ENCODE data around the gene TTC30A.

- PRO-cap, 2 experiments = no peak in any of the 2 experiments
These were observed 468.6 kb upstream of the HNRNPA3 start for GRCh38 chr2:176743866-176744484.

- PRO-cap, 2 experiments = peak in 2 of 2 experiments; most common plus-strand start chr2:177164859 (in 2)
These were observed 48.1 kb upstream of the HNRNPA3 start for GRCh38 chr2:177164385-177164959.

DNA sequence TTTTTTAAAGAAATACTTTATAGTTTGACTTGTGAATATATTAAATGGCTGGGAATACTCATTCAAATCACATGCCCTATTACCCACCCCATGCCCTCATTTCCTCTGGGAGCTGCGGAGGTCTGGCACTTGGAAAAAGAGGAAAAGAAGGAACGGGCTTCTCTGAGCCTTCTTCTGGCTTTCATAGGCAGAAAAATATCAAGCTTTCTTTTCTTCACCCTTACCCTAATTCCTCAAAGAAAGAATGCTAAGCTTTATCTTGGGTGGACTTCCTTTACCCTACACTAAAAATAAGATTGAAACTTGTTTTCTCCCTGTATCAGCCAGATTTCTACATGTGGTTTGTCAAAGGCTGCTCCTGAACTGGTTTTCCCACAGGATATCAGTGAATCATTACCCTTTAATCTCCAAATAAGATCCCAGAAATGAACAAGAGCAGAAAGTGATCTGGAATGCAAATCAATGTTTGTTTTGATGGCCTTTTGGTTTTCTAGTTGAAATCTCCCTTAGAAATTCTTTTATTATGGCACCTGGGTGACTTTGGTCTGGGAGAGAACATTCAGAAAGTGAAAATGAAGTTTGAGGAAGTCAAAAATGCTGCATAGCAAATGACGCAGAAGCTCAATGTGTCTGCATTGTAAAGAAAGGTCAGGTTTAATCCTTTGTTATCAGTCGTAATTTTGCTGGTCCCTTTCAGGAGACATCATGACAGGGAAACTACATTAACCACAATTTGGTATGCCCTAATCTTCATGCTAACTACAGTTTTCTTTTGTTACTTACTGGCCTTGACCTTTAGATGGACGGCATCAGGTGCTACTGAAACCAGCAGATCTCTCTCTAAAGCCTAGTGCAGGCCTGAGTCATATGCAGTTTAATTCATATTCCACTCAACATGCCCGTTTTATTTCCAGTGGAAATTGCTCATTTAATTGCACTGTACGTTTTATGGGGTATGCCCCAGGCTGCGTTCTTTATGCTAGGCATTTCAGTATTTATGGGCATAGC is 46.6 kb upstream of the HNRNPA3 start:
- PRO-cap, 2 experiments = peak in 2 of 2 experiments; most common plus-strand start position 624 of the sequence (in 1); most common minus-strand start position 568 of the sequence (in 2)

DNA sequence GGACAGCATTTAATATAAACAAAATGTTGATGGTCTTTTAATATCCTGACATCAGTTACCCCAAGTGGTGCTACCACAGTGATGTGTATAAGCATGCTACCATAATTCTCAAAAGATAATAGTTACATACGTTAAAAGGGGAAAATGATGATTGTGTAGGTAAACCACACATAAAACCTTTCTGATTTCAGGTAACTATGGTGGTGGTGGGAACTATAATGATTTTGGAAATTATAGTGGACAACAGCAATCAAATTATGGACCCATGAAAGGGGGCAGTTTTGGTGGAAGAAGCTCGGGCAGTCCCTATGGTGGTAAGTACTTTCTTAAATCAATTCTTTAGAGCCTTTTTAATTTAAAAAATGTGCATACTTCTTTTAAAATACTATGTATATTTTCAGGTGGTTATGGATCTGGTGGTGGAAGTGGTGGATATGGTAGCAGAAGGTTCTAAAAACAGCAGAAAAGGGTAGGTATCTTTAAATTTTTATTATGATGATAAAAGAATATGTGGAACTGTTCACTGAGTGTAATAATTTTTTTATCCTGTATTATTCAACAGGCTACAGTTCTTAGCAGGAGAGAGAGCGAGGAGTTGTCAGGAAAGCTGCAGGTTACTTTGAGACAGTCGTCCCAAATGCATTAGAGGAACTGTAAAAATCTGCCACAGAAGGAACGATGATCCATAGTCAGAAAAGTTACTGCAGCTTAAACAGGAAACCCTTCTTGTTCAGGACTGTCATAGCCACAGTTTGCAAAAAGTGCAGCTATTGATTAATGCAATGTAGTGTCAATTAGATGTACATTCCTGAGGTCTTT is 6.5 kb downstream of the HNRNPA3 start:
- PRO-cap, 2 experiments = no peak in any of the 2 experiments

DNA sequence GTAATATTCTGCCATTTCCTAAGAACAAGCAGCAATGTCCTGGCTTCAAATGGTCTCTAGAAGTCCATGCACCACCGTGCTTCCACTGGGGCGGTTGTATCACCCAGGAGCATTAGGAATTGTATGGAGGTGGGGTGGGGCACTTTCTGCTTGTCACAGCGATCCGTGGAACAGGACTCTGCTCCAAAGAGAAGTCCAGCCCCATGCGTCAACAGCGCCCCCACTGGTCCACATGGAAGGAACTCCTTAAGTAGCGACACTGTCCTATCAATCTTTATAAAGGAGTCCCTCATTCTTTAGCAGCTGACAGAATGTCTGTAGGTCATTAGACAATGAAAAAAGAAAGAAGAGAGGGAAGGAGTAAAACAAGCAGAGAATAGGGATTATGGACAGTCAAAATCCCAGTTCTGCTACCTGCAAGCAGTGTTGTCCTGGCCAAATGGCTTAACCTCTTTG is 10.1 kb downstream of the NFE2L2 start:
- PRO-cap, 2 experiments = no peak in any of the 2 experiments

DNA sequence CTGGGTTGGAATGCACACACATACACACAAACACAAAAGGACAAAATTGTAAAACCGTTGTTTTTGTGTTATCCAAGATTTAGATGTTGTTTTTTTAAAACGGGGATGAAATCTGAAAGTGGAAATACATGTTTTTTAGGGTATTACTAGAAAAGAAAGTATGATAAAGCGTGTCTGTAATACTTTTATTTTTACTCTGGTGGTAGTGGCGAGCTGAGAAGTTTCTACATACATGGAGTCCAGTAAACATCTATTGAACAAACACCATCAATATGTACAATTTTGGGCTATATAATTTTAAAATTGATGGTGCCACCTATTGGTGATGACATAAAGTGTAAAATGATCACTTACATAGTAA is 31.4 kb upstream of the NFE2L2 start:
- PRO-cap, 2 experiments = no peak in any of the 2 experiments

DNA sequence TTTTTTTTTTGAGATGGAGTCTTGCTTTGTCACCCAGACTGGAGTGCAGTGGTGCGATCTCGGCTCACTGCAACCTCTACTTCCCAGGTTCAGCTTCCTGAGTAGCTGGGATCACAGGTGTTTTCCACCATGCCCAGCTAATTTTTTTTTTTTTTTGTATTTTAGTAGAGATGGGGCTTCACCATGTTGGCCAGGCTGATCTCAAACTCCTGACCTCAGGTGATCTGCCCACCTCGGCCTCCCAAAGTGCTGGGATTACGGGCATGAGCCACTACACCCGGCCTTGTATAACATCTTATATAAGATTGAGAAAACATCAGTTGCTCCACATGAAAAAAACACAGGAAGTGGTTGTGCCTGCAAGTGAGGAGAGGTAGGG is 45.3 kb upstream of the NFE2L2 start:
- PRO-cap, 2 experiments = peak in 2 of 2 experiments; most common minus-strand start position 301 of the sequence (in 2)

DNA sequence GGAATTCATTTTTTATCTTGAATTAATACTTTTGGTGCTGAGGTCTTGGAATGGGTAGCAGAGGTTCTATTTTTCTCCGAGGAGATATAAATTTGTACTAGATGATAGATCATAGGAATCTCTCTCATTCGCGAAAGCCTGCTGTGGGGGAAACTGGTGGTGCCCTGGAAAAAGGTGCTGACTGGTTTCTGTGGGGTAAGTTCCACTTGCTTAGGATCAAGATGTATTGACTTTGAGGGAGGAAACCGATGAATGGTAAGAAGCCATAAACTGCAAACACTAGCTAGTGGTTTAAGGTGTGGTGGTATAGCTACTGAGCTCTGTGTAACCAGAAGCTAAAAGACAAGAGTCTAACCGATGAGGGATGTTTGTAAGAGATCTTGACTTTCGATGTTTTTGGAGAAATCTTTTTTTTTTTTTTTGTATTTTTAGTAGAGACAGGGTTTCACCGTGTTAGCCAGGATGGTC is 803 bp downstream of the AGPS start:
- PRO-cap, 2 experiments = peak in 1 of 2 experiments; most common minus-strand start position 254 of the sequence (in 1)

DNA sequence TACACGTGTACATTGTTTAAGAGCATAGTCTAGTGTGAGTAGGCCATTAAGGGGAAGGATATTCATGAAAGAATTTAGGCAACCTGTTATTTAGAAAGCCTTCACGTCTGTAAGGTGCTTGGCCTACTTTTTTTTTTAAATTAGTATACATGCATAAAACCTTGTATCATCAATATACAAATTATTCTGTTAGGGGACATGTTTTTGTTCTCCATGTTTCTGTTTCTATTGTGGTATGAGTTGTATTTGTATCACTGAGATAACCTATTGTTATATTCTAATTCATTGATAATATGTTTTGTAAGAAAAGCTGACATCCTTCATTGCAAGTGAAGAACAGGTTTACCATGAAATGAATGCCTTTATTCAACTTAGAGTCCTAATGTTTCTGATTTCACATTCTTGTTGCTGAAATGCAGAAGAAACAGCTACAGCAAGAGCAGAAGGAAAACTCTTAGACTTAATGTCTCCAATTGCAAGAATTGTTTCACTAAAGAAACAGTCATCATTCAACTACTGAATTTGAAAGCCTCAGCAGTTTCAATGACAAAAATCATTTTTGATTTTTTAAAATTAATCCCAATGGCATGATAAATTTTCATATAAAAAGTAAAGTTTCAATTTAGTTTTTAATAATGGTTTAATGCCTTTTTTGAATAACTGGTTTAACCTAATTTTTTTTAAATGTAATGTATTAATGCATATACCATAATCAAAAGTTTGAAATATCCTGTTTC is 13.8 kb downstream of the TTC30B start:
- PRO-cap, 2 experiments = no peak in any of the 2 experiments

GRCh38 chr2:177618183-177619196 is at the start of gene TTC30A:
Gene TTC30A (minus strand): TSS chr2:177618742.
- PRO-cap, 2 experiments = peak in 2 of 2 experiments; most common plus-strand start chr2:177618746 (in 1); most common minus-strand start chr2:177618651 (in 2)

DNA sequence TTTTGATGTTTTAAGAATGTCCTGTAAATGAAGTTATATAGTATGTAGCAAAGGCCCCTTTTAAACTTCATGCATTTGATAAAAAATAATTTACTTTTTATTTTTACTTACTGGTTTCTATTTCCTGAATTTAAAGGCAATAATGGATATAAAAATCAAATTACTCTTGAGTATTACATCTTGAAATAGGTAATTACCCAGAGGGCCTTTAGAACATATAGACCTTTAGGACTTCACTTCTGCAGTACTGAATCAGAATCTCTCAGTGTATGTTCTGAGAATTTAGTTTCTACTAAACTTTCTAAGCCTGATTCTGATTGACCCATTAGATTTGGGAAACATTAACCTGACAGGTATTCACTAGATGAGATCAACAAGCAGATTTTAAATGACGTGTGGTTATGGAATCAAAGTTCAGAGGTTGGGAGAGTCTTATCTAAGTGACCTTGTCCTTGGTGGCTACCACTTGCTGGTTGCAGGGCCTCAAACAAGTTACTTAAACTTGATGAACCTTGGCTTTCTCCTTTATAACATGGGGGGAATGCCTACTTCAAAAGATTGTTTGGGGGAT is 198.8 kb downstream of the PDE11A start:
- PRO-cap, 2 experiments = no peak in any of the 2 experiments

DNA sequence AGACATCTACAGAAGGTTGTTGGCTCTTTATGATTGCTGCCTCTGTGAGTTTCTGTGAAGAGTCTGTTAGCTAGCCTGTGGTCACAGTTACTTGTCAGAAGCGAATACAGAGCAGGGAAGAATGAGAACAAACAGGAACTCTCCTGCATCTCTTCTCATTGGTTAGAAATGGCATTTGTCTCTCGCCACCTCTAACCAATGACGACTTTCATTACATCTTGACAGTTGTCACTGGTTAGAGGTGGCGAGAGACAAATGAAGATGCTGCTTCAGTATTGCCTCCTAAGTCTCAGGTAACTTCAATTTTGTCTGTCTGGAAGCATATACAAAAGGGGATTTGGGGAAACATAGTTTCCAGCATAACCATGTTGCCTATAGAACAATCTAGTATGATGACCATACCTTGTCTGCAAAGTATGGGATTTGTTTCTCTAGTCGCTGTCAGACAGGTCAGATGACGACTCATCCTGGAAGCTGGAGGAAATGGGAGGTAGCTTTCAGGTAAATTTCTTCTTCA is 3.0 kb upstream of the OSBPL6 start:
- PRO-cap, 2 experiments = peak in 1 of 2 experiments; most common plus-strand start position 234 of the sequence (in 1); most common minus-strand start position 108 of the sequence (in 1)

- PRO-cap, 2 experiments = no peak in any of the 2 experiments
These were observed 72.0 kb downstream of the PRKRA start for GRCh38 chr2:178378874-178379480.

- PRO-cap, 2 experiments = no peak in any of the 2 experiments
These were observed 3.4 kb downstream of the PJVK start for GRCh38 chr2:178454465-178455102.

- PRO-cap, 2 experiments = no peak in any of the 2 experiments
These were observed 83.0 kb downstream of the PLEKHA3 start for GRCh38 chr2:178563059-178563786.

DNA sequence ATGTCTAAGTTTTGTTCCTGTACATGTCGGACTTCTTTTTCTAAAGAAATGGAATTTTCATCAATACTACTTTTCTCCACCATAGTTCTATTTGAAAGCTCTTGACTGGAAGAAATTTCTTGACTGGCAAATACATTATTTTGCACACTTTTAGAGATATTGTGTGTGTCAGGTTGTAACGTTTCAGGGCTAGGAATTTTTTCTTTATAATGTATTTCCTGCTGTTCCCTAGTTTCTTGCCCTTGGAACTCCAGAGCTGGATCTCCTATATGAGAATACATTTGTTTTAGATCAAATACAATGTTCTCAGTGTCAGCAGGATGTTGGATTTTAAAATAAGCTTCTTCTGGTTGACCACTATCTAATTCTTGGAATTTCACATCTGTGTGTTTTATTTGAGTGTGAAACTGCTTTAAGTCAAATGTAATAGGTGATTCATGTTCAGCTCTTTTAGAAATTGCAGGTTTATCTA is 58.9 kb downstream of the TTN start:
- PRO-cap, 2 experiments = no peak in any of the 2 experiments

DNA sequence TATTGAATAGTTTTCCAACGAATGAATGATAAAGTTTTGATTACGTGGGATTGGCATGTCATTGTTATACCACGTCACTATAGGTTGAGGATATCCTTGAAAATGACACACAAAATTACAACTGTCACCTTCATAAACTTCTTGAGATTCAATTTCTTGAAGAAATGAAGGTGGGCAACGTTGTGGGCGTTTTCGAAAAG is 56.9 kb downstream of the TTN start:
- PRO-cap, 2 experiments = no peak in any of the 2 experiments

DNA sequence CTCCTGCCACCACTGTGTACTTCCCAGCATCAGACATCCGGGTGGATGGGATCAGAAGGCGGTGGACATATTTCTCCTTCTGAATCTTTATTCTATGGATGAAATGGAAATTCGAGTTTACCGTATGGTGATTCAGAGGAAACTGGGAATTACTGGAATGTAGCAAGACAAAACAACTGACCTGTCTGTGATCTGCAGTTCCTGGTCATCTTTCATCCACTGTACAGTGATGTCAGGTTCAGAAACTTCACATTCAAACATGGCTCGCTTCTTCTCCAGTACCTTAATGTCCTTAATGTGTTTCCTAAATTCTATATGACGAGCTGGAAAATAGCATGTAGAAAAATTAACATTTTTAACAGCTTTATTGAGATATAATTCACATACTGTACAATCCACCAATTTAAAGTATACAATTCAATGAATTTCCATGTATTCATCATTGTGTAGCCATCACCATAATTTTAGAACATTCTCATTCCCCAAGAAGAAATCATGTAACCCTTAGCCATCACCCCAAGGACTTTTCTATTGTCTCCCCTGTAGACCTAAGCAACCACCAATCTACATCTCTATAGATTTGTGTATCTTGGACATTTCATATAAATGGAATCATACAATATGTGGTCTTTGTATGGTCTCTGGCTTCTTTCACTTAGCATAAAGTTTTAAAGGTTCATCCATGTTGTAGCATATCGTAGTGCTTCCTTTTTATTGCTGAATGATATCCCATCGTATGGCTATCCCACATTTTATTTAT is 39.2 kb downstream of the TTN start:
- PRO-cap, 2 experiments = no peak in any of the 2 experiments

DNA sequence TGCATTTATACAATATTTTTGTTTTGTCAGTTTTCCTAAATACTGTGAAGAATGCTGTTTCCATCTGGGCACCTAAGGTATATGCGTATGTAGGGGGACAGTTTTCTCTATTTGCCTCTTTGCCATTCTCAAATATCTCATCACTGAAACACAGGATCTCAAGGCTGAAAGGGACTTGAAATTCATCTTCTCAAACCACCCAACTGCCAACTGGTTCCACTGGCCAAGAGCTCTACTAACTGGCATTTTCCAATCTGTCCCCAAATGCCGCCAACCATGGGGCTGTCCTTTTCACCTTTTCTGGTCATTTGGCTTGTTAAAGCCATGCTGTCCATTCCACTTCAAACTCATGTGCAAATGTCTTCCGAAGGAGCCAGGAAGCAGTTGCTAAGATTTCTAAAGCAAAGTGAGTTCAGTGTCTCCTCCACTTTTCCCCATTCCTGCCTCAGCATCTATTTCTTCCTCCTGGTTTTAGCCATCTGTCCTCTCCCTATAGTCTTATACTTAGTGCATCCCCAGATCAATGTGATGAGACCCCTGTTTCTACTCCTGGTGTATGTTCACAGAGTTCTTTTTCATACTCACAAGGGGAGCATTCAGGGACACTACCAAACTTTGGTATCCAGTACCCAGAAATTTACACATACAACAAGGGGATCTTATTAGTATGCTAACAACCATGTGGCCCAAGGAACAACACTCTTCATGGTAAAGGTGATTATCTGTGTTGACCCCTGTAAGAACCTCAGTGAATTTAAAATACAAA is 14.4 kb downstream of the TTN start:
- PRO-cap, 2 experiments = no peak in any of the 2 experiments

DNA sequence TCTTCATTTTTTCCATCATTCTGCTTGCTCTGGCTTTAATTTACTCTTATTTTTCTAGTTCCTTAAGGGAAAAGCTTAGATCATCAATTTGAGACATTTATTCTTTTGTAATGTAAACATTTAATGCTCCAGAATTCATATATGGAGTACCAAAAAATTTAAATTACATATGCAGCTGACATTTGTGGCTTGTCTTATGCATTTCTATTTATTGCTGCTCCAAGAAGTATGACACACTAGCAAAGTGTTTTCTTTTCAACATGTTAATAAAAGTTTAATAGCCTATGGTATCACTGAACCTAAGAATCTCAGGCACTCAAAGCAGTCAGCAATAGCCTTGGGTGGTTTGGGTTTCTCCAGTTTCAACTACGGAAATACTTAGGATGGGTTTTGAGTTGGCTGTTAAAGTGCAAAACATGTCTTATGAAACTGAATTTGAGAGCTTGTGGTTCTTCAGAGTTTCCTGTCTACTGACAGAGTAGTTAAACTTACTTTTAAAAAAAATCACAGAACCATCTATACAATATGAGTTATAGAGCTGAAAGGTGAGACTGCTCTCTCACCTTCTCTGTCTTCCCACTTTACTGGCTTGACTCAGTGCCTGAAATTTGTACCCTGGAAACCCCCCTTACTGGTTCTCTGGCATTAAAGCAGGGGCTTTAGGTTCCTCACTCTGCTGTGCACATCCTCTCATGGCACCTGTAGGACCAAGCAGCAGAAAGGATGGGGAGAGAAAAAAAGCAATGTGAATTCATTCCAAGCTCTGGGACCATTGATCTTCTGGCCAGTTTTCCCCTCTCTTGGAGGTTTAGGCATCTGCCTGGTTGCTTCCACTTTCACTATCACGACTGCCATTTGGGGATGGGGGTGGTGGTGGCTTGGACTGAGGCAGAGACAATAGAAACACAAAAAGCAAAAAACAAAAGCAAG is 18.2 kb downstream of the CCDC141 start:
- PRO-cap, 2 experiments = peak in 2 of 2 experiments; most common plus-strand start position 521 of the sequence (in 2); most common minus-strand start position 375 of the sequence (in 1)